Glomerular endothelial cell (primary cell): ENCODE data around the genes ZRSR2 and GRPR.

DNA sequence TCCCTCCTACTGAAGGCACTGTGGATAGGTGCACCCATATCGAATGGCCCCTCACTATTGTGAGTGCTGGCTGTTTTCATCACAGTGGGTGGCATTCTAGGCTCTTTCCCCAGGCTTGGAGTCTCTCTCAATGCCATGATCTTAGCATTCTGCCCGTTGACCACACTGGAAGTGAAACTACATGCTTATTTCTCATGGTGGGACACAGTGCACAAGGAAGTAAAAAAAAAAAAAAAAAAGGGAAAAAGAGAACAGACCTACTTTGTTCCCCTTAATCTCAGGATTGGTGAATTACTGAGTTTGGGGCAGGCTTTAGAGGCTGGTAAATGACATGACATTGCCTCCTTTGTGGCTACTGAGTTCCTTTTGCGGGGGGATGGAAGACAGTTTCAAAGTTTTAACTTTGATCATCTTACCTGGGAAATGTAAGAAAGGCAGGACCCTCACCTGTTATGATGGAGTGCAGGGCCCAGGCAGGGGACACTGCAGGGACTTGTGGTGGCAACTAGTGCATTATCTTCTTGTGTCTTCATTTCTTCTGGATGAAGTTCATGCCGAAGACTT is 28.5 kb downstream of the FAM9C start:
- RAMPAGE, long total RNA, result no peak

GRCh38 chrX:13047884-13048083 is 3.4 kb upstream of the FAM9C start:
- RAMPAGE, long total RNA, result no peak

GRCh38 chrX:13090970-13091541 is 46.6 kb upstream of the FAM9C start:
- RAMPAGE, long total RNA, result no peak

DNA sequence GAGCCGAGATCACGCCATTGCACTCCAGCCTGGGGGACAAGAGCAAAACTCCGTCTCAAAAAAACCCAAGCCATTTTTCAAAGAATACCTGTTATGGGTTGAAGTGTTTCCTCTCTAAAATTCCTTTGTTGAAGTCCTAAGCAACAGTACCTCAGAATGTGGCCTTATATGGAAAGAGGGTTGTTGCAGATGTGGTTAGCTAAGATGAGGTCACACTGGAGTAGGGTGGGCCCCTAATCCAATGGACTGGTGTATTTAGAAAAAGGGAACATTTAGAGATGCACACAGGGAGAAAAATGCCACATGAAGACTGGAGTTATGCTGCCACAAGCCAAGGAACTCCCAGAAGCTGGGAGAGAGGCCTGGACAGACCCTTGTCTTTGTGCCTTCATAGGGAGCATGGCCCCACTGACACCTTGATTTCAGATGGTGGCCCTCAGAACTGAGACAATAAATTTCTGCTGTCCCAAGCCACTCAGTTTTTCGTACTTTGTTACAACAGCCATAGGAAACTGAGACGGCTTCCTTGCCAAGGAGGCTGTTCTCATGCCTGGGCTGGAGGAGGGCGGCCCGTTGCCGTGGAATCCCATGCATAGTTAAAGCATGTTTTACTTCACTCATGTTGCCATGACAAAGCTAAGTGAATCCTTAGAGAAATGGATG is 16.6 kb downstream of the TRAPPC2 start:
- RAMPAGE, long total RNA, result no peak

DNA sequence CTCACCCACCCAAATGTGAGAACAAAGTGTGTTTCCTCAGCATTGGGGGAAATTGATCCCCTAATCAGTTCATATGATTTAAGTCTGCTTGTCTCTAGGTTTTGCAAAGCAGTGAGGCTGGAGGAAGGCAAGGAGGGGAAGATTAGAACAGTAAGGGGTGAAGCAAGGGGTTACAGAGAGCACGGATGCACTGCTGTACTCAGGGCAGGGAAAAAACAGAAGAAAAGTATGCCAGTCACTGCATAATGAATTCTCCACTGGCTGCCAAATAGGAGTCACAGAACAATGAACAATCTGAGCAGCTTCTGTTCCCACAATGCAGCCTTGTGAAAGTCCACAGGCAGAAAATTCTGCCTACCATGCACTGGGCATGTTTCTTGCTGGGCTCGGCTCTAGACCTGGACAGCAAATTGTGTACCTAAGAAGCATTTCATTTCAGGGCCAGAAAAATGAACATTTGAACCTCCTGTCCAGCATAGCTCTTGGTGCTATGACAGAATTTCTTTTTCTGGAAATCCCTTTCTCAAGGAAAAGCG is 74.8 kb upstream of the GPM6B start:
- RAMPAGE, long total RNA, result no peak

- RAMPAGE, long total RNA, result no peak
These were observed 91.4 kb downstream of the GEMIN8 start for GRCh38 chrX:13937984-13939044.

DNA sequence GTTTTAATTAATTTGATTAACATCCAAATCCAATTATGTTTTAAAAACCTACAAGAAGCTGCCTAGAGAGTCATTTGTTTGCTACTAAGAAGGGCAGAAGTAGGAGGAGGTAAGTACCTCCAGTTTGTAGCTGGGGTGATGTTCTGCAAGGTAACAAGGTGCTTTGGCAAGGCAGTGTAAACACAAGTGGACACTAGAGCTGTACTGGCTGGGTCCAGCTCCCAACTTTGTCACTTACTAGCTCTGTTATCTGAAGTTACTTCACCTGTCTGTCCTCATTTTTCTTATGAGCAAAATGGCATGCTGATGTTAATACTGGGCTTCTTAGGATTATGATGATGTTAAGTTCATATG is 110.5 kb upstream of the GEMIN8 start:
- RAMPAGE, long total RNA, result no peak

- RAMPAGE, long total RNA, result no peak
These were observed 53.3 kb downstream of the MOSPD2 start for GRCh38 chrX:14926503-14926993.

DNA sequence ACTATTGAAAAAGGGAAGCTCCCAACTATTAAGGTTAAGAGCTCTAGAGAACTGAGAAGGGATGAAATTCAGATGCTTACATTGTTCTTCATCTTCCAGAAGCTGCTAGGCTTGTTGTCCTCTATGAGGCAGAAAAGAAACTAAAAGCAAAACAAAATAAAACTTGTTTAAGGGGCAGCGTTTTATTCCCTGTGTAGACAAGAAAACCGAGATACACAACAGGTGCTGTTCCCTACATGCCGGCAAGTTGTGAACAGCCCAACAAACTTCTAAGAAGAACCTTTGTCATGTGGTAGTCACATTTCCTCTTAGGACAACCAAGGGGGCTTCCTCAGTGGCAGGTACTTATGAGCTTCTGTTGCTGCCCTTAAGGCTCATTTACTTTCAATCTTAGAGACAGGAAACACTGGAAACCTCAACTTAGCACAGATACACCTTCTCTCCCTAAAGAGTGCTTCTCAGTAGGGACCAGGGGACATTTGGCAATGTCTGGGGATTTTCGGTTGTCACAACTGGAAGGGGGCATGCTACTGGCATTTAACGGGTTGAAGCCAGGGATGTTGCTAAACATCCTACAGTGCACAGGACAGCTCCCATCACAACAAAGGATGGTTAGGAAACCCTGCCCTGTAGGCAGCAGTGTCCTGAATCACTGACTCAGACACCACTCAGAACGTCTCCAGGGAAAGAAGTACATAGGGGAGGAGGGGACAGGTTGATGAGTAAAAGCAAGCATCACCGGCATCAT is 111.1 kb downstream of the ASB9 start:
- RAMPAGE, long total RNA, result no peak

DNA sequence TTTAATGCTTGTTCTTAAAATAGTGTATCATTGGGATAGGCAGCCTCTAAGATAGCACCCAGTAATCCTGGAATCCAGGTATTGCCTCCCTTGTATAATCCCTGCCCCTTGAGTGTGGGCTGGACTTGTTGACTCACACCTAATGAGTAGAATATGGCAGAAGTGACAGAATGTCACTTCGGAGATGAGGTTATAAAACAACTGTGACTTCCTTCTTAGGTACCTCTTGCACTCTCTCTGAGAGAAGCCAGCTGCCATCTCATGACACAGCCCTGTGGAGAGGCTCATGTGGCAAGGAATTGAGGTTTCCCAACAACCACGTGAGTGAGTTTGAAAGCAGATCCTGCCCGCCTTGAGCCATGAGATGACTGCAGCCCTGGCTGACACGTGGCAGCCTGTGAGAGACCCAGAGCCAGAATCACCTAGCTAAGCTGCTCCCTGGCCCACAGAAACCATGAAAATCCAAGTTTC is 13.6 kb downstream of the ASB11 start:
- RAMPAGE, long total RNA, result no peak

- RAMPAGE, long total RNA, result no peak
These were observed 602 bp upstream of the VEGFD start for GRCh38 chrX:15384633-15385397.

GRCh38 chrX:15737130-15737648 is 881 bp upstream of the CA5B start:
- RAMPAGE, long total RNA, result no peak

- RAMPAGE, long total RNA, result no peak
These were observed 493 bp downstream of the CA5B start for GRCh38 chrX:15738404-15739122.

DNA sequence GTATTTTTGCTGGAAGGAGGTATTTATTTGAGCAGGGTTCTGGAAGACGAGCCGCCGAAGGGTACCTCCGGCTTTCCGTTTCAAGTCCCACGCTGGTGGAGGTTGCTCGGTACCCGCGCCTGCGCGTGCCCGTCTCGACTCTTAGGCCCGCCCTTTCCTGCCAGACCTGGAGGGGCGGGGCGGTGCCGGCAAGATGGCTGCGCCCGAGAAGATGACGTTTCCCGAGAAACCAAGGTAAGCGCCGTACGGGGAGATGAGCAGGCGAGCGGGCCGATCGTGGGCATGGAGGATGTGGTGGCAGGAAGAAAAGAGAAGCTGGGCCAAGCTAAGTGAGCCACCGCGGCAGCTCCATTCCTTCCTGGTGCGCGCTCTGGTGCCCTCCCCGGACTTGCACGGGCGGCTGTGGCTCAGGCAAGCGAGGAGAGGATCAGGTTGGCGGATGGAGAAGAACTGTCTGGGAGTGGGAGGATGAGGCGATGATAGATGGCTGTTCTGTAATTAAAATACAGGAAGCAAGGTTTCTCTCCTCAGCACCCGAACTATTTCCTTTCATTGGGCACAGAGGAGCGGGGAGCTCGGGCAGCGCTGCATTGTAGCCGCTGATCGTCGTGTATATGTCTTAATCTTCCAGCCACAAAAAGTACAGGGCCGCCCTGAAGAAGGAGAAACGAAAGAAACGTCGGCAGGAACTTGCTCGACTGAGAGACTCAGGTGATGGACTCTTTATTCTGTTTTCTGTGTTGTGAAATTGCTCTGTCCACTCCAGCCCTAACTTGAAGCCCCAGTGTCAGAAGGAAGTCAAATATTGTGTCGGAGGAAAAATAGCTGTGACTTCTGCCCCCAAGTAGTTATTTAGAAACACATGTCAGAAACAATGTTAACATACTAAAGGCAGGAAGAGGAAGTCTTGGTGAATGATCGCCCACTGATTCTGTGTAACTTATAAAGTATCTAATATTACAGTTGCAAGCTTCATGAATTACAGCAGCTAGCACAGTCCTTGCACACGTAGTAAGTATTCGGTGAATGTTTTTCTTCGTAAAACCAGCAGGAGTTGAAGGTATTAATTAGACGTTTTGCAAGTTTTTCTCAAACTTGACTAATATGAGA is at the start of gene ZRSR2:
TSS of gene ZRSR2 (plus strand) at position 182 of the 1,110 bp plus-strand sequence.
- RAMPAGE, long total RNA, result start-site peak on the plus strand centred at position 210 of the sequence, 77 bp wide, 127 and 236 reads in 2 replicates

DNA sequence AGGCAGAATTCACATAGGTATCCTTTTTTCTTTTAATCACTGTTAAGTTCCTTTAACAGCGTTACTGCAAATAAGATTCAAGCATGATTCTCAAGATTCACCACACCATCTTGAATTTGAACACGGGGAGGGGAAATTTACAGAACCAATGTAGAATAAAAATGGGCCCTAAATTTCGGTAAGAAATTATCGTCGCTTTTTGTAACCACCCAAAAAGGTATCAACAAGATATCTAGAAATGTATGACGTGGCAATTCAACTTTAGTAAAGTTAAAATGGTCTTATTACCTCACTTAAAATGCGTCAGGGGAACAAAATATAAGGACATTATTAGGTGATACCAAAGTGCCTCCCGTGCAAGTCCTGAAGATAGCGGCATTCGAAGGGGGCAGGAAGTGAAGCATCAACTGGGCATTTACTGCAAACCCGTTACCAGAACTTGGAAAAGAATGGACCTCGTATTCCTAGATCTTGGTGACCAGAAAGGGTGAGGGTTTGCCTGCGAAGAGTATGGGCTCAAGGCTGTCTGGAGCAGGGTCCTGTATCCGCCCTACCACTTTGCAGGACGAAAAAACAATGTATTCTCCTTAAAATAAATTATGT is 1.0 kb downstream of the AP1S2 start:
- RAMPAGE, long total RNA, result no peak

GRCh38 chrX:15856472-15857017 is 1.9 kb upstream of the AP1S2 start:
- RAMPAGE, long total RNA, result no peak

- RAMPAGE, long total RNA, result no peak
These were observed at the start of gene GRPR for GRCh38 chrX:16123170-16123791. Gene GRPR (plus strand): TSS chrX:16123565.

DNA sequence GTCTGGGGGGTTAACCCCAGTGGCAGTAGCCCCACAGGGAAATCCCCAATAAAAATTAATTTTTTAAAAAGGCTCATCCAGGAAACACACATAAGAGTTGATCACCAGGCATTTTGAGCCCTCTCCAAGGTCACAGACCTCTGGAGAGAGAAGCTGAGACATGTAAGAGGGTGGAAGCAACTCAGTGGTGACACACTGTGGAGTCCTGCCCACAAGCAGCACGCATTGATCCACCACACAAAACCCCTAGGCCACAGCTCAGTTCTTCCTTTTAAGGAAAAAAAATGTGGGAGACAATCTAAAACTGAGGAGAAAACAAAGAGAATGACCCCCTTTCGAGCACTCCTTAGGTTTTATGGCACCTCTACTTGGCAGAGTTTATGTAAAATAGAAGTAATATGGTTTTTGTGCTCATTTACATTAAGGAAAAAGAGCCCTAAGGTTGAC is 71.7 kb upstream of the S100G start:
- RAMPAGE, long total RNA, result no peak

DNA sequence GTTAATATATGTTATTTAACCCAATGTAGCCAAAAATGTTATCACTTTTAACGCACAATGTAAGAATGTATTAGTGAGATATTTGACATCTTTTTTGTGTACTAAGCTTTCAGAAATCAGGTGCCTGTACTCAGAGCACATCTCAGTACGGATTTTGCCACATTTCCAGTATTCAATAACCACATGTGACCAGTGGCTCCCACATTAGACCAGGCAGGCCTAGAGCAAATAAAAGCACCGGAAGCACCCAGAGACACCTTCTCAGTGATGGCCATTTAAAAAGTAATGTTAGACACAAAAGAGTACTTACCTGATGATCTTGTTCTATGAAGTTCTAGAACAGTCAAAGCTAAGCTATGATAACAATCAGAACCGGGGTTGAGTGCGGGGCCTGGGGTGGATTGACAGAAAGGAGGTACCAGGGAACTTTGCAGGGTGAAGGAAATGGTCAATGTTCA is 1.2 kb downstream of the CTPS2 start:
- RAMPAGE, long total RNA, result no peak

DNA sequence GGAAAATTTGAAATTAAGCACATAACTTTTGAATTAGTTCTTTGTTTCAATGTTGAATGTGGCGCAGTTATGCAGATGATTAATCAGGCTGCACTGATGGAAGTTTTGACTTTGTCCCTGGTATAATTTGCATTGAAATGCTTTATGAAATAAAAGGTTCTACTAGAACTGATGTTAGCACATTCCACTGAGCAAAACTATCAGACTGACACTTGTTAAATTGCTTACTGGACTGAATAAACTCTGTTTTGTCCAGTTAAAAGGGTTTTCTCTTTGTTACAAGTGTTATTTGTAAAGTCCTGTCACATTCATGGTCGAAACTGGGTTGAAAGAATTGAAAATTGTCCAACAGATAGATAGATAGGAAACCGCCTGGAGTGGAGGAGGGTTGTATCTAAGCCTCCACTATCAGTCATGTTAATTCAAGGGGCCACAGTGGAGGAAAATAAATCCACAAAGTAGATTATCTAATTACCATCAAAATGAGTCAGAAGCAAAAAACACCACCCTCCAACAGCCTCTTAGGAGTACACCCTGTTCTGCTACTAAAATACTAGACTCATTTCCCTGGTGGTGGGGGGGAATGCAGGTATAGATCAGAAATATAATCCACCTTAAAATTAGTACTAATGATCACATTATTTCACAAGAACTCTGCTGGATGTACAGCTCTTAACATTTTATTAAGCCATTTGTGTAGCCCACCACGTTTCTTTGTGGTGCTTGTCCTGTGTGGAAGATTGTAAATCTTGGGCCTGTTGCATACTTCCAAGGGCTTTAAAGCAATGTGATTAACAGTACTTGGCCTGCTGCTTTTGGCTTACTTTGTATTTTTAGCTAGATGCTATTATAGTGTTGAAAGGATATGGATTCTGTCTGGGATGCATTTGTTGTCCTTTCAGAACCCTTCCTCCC is 26.9 kb downstream of the RBBP7 start:
- RAMPAGE, long total RNA, result no peak